Left lobe of liver (tissue), 1 donor: ENCODE measurements around the genes CASP8 and TRAK2.

GRCh38 chr2:199309753-199310530, 147.8 kb downstream of the SATB2 start:
- PRO-cap, result no peak

DNA sequence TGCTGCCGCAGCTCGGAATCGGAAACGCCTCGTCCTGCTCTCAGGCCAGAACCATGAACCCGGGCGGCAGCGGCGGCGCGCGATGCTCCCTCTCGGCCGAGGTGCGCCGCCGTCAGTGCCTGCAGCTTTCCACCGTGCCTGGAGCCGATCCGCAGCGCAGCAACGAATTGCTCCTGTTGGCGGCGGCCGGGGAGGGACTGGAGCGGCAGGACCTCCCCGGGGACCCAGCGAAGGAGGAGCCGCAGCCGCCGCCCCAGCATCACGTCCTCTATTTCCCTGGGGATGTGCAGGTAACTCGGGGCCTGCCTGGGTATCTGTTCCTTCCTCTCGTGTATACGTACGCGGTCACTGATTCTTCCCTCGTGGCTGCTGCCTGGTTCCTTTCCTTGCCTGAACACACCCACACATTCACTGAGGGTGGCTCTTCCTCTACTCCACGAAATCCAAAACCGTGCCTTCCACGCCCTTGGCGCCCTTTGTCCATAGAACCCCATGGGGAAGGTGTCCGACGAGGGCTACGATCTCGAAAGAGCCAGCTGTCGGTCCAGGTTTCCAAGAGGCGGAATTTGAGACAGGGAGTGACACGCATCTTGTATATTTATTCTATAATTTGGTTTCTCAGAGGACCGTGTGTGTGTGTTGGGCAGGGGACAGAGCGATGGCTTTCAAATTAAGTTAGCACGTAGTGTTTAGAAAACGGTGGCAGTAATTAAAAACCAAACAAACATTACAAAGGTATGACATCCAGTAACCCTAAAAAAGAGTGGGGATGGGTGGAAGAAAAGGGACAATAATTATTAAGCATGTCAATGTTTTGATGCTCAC, 601 bp downstream of the C2orf69 start:
- PRO-cap, result unidirectional peak, minus-strand start at position 117 of the sequence; unidirectional peak, minus-strand start at position 169 of the sequence; unidirectional peak, minus-strand start at position 413 of the sequence

DNA sequence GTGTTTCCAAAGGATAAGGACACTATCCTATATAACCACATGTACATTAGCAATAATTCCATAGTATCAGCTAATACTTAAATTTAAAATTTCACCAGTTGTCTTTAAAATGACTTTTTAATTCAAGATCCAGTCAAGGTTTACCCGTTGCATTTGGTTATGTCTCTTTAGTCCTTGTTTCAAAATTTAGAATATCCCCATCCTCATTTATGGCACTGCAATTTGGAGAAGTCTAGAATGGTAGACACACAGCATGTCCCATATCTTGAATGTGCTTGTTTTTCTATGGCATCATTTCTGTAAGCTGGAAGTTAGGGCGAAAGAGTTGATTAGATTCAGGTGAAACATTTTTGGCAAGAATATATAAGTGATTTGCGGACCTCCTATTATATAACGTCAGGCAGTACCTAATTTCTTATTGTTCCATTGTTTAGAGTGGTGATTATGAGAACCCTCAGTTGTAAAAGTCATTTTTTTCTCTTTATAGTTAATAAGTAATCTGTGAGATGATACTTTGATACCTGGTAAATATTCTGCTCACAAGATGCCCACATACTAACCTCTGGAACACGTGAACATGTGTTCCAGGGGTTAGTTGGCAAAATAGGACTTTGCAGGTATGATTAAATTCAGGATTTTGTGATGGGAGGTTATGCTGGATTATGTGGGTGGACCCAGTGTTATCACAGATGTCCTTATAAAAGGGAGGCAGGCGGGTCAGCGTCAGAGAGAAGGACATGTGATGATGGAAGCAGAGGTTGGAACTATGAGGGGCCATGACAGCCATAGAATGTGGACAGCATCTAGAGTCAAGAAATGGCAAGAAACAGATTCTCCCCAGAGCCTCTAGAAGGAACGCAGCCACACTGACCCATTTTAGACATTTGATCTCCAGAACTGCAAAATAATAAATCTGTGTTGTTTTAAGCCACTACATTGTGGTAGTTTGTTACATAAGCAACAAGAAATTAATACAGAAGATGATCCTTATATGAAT, 16.7 kb downstream of the MAIP1 start:
- PRO-cap, result unidirectional peak, plus-strand start at position 653 of the sequence; unidirectional peak, plus-strand start at position 726 of the sequence

DNA sequence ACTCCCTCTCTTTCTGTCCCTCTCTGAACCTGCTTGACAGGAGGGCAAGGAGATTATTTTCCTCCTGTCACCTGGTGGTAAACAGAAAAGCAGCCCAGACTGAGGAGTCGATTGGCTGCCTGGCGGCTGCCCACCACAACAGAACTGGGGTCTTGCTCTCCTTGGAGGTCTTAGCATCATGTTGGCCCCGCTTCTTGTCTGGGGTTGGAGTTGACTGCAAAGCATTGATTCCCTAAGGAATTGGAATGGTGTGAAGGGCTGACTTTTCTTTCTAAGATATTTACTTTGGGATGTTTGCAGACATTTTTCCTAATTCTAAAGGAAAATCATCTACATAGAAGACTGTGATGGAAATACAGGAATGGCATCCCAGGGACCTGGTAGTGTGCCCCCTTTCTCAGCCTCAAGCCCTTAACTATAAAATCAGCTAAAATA, 108.1 kb downstream of the MAIP1 start:
- PRO-cap, result no peak

GRCh38 chr2:200163428-200163773, 143.1 kb upstream of the SPATS2L start:
- PRO-cap, result no peak

DNA sequence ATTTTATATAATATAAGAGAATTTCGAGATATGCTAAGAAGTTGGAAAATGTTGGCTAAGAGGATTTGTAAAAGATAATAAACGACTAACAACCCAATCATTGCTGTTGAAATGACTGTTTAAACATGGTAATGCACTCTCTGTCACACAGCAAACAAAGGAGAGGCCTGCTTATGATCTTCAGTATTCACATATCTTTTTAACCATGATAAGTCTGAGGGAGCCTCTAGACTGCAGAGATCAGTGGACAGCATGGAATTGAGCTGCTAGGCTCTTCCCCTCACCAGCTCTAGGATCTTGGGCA, 2.7 kb downstream of the KCTD18 start:
- PRO-cap, result no peak

DNA sequence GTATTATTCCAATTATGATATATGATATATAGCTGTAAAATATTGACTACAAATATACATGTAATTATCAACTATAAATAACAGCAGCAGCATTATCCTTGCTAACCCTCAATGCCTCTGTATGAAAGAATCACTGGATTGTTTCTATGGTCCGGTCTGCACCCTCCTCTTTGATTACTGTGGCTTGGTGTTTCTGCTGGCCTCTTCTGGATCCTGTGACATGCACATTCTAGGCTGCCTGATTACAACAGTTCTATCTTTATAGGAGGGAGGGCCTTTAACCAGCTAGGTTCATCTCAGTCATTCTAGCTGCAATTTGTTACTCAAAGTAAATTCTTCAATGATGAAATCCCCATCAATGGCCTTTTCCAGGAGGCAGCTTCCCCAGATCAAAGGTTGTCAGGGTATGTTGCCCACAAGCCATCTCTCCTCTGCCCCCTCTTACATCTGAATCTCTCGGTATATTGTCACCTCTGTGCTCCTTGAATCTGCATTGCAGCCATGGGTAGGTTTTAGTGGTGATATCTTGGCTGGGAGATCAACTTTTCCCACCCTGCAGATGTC, 106.4 kb upstream of the BZW1 start:
- PRO-cap, result no peak

DNA sequence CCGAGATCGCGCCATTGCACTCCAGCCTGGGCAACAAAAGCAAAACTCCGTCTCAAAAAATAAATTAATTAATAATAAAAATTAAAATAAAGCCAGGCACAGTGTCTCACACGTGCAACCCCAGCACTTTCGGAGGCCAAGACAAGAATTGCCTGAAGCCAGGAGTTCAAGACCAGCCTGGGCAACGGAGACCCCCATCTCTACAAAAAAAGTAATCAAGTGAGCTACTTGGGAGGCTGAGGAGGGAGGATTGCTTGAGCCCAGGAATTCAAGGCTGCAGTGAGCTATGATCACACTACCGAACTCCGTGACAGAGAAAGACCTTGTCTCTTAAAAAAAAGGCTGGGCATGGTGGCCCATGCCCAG, 18.9 kb downstream of the BZW1 start:
- PRO-cap, result no peak

DNA sequence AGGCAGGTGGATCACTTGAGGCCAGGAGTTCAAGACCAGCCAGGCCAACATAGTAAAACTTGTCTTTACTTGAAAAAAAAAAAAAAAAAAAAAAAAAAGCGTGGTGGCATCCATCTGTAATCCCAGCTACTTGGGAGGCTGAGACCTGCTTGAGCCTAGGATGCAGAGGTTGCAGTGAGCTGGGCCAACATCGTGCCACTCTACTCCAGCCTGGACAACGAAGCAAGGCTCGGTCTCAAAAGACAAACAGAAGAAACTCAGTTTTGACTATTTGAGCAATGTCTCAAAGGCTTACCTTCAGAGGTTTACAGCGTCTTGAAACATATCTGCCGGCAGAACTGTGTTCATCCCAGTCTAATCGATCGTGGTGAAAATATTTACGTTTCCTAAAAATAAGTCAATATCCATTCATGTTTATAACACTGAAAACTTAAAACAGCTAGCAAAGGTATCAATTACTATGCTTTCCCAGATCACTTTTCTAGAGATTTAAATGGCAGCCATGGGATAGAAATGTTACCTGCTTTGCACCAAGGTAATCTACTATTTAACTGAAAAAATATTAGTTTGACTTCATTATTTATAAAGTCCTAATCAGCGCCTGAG, 10.7 kb downstream of the CLK1 start:
- PRO-cap, result no peak

GRCh38 chr2:200910768-200911377, 21.7 kb downstream of the NIF3L1 start:
- PRO-cap, result no peak

DNA sequence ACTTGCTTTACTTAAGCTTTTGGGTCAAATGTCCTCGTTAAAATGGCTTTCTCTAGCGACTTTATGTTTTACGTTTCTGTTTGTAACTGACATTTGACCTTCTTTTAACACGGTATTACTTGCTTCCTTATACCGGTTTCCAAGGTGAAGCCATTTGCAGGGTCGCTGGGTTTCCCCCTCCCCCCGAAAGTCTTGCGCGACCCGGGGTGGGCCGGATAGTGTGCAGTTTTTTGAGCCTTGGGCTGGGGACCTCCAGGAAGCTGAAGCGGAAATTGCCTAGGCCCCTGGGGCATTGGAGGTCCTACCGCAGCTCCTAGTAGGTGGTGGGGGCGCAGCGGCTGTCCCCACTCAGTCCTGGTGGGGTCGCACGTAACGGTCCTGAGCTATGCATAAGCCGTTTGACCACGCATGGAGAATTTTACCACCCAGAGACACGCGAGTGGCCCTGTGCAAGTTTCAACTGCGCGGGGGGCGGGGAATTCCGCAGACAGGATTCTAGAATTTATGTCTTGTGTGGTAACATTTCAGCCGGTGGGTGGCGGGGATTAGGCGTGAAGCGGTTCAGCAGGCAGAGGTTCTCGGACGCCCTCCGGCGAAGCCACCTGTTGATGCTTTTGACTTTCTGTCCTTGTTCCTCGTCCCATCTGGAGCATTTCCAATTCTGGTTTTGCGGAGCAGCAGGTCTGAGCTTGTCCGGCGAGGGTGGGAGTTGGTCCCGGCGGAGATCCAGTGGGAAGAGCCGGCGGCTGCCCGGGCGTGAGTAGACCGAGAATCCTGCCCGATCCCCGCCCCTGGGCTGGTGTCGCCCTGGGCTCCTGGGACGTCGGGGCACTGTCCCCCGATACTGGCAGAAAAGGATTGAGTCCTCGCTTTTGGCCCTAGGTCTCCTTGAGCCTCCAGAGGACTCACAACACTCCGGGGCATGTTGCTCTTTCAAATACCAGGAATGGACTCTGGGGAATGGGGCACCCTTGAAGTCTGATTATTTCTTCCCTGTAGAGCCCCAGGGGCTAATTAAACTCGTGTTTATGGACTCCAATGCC, 2.5 kb downstream of the CFLAR start:
- PRO-cap, result bidirectional peak, plus-strand start at position 571 of the sequence, minus-strand start at position 462 of the sequence; unidirectional peak, minus-strand start at position 846 of the sequence; unidirectional peak, plus-strand start at position 881 of the sequence

GRCh38 chr2:201120899-201121169, 4.9 kb downstream of the CFLAR start:
- PRO-cap, result no peak

GRCh38 chr2:201183842-201184342, 951 bp downstream of the CASP10 start:
- PRO-cap, result unidirectional peak, minus-strand start at chr2:201183948

GRCh38 chr2:201252490-201252854, 7.9 kb upstream of the CASP8 start:
- PRO-cap, result no peak

GRCh38 chr2:201254123-201255055, 5.9 kb upstream of the CASP8 start:
- PRO-cap, result no peak

DNA sequence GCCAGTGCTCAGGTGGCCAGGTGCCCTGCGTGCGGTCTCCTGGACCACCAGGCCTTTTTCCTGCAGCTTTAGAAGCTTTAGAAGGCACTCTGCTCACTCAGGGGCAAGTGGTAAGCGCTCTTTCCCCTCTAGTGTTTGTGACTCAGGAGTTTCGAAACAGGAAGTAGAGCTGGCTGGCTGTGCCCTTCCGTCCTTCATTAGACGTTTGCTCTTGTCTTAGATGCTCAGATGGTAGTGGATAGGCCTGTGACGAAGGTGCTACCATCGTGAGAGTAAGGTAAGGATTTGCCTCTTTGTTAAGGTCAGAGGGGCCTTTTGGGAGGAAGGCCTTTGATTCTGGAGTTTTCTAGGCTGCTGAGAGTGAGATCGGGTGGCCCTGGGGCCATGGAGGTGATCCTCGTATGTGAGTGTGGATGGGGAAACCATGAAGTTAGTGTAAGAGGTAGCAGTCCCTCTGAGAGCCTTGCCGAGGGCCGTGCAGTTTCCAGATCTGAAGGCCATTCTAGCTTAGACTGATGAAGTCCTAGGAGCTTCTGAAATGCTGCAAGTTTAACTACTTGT, at the start of gene CASP8:
Gene CASP8 (plus strand): TSS at position 200 of the 561 bp plus-strand sequence.
- PRO-cap, result bidirectional peak, plus-strand start at position 227 of the sequence, minus-strand start at position 137 of the sequence

DNA sequence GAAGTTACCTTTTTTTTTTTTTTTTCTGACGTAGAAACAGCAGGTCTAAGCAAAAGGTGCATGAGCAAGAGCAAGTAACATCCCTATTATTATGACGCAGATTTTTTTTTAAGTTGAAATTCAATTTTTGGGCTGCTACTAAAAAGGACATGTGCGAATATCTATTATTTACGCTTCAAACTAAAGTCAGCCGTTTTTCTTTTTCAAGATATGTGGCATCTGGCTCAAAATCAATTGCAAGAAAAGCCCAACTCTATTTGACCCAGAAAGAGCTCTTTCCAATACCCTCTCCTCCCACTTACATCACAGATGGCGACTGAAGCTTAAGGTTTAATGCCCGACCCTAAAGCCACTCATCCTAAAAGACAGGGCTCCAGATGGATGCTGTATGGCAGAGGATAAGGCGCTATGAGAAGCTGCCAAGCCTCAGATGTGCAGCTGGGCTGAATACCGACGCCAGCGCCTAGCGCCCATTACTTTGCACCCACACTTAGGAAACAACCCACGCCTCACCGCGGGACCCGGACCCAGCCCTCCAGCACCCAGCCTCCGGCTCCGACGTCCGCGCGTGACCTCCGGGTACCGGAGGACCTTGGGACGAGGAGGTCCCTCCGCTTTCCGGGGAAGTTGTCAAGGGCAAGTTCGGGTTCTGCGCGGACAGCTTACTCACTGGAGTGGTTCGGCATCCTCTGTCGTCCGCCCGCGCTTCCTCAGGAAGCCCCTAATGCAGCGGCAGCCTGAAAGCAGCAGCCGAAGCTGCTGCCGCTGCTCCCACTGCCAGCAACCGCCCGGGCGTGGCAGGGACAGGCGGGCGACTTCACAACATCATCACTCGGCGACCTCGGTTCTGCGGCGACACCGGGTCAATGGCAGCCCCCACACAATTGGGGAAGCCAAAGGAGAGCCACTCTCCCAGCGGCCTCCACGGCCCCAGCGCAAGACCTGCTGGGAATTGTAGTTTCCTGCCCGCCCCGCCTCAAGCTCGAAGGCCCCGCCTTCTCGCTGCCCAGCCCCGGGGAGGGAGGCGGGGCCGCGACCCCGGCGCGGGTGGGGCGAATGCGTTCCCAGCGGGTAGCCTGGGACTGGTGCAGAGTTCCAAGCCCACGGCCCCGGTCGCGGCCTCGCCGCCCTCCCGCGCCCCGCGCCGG, at the start of gene TRAK2:
Gene TRAK2 (minus strand): TSS at position 779 of the 1,148 bp plus-strand sequence.
- PRO-cap, result bidirectional peak, plus-strand start at position 1,061 of the sequence, minus-strand start at position 776 of the sequence

- PRO-cap, result bidirectional peak, plus-strand start at chr2:201642719, minus-strand start at chr2:201642692
Measured at GRCh38 chr2:201642238-201642931, 918 bp downstream of the TMEM237 start.

DNA sequence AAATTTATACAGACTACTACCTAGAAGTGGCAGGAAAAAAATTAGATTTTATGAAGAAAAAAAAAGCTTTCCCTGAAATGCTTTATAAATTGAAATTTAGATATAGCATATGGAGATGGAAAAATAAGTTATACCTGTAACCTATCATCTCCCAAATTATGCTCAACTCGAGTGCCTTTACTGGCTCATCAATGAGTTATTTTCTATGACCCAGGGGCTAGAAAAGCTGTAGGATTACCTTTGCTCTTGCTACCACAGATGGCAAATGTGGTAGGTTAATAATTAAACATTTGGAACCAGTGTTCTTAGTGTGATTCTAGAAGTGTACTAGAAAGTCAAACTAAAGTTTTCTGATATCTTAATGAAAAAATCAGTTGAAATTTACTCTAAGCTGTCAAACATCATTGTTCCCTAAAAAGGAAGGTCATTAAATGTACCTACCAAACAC, 22.5 kb downstream of the ALS2 start:
- PRO-cap, result bidirectional peak, plus-strand start at position 308 of the sequence, minus-strand start at position 193 of the sequence

GRCh38 chr2:201761240-201761813, 19.4 kb downstream of the ALS2 start:
- PRO-cap, result no peak